ENCODE measurements around the genes ZNF343, IDH3B, EBF4 and MRPS26.

- RAMPAGE, long total RNA, result no peak
- RRBS, result no CpG with 5 or more reads among the region's 2 CpGs
These were observed 91.4 kb upstream of the SIRPA start for GRCh38 chr20:1803971-1804086.

DNA sequence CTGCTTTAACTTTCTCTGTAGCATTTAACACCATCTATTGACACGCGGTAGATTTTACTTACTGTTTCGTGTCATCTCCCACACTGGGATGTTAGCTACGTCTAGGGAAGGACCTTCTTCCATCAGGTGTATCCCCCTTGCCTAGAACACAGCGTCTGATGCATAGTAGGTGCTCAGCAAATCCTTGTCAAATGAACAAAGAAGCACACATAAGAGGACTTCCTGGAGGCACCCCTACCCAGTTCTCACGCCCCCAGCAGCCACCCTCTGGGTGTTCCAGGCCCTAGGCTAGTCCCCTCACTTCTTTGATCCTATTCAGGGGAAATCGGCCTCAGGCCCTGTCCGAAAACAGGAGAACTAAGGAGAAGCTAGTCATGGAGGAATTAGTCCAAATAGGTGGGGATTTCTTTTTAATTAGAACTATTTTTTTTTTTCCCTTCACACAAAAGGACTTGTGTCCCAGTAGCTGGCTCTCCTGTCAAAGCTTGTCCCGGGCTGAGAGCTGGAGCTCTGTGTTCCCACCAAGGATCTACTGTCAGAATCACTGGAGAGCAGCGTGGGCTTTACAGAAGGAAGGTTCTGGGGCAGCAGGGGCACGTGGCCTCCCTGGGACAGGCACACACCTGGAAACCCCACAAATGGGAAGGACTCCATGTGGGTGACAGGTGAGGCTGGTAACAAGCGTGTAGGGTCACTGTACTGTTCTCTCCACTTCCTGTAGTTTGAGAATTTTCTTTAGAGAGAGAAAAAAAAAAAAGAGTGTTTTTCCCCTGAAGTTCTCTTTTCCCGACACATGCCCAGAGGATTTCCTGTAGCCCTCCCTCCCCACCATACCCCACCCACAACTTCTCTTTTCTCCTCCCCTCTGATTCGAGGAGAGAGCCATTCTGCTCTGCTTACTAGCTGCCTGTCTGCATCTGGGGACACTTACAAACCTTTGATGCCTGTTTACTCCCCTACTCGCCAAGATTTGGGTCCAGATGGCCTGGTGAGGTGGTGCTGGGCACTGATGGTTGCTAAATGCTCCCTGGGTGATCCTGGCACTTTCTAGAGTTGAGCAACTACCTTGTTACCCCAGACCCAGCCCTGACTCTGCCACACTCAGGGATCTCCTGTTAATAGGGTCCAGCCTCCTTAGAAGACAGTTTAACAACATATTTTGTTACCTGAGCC lies 84.3 kb upstream of the SIRPA start:
- RAMPAGE, long total RNA, result no peak
- RRBS, result no CpG with 5 or more reads among the region's 15 CpGs

- RAMPAGE, long total RNA, result no peak
- RRBS, result no CpG with 5 or more reads among the region's 6 CpGs
These were observed 34.7 kb upstream of the SIRPA start for GRCh38 chr20:1860484-1861025.

- RAMPAGE, long total RNA, result no peak
- RRBS, result no CpG with 5 or more reads among the region's 1 CpG
These were observed 14.5 kb upstream of the SIRPA start for GRCh38 chr20:1880785-1880999.

GRCh38 chr20:1881413-1882129 lies 13.6 kb upstream of the SIRPA start:
- RAMPAGE, long total RNA, result no peak
- RRBS, result no CpG with 5 or more reads among the region's 12 CpGs

GRCh38 chr20:1905457-1905724 lies 10.2 kb downstream of the SIRPA start:
- RAMPAGE, long total RNA, result no peak
- RRBS, result no CpG with 5 or more reads among the region's 1 CpG

DNA sequence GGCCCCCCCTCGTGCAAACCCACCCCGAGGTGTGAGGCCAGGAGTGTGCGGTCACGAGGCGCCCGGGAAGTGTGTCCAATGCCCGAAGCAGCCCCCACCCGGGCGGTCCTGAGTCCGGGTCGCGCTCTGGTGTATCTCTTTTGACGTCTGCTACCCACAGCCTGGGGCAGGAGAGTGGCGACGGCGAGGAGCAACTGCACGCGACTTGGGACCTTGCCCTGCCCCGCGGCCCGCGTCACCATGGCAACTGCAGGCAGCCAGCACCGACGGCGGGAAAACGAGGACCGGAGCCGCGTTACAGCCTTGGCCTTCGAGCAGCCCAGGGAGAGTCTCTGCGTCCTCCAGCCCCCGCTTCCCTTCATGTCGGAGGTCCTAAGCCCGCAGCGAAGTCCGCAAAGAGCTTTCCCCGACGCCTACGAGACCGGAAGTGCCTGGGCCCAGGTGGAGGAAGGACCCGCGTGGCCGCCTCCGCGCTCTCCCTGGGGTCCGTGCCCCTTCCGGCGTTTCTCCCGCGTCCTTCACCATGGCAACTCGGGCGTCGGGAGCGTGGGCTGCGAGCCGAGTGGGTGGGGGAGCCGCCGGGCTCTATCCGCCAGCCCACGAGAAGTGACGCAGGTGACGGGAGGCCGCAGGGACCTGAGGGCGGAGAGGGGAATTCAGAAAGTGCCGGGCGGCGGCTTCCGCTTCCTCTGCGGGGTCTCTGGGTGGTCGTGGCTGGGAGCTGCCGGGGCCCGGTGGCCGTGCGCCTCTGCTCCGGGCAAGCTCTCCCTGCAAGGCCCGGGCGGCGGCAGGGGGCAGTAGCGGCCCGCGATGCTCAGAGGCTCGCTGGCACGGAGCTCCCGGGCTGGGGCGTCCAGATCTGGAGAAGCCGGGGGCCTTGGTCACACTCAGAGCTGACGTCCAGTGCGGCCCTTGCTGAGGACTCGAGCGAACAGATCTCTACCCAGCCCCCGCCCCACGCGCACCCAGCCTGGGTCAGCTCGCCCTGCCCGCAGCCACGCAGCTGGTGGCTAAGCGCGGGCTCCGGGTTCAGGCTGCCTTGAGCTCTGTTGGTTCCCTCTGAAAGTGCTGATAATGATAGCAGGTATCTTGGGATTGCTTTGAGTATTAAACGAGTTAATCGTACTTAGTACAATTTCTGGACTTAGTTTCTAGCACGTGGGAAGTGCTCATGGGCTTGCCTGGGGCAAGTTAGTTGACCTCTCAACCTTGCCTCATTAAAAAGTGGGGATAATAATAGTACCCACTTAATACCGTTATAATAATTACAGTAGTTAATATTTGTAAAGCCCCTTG lies 88.4 kb upstream of the TGM3 start:
- RAMPAGE, long total RNA, result no peak
- RRBS, result 2% methylated on average over 37 of the region's 103 CpGs

DNA sequence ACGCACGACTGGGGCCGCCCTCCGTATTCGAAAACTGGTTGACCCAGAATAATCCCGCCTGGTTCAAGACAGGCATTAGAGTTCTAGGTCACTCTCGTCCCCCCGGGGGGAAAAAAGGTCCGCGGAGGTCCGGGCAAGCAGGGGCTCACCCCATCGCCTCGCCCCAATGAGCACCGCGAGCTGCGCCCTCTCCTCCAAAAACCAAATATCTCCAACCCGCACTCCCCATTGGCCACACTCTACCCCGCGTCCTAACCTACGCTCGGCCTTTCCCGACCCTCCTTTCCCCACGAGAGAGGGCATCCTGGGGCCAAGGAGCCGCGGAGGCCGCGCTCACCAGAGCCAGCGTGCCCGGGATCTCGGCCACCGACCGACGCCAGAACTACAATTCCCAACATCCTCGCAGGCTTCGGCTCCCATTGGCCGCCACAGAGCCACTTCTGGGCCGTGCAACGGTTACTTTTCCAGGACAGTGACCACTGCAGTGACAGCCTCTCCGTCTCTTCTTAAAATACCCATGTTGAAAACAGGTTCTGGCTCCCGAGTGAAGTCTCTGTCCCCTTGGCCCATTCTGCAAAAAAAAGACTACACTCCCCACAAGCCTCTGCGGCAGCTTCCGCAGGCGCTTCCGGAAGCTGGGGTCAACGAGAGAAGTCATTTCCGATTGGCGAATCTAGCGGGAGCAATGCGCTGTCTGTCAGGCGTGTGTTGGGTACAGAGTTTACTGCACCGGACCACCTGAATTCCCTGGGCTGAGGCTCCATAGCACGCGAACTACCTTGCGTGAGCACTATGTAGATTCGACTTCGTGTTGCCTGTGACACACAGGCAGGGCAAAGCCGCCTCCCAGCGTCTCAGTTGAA lies at the start of gene ZNF343:
Gene ZNF343 (minus strand): TSS at position 372 of the 863 bp plus-strand sequence.
- RAMPAGE, long total RNA, result no peak
- RRBS, result 2% methylated on average over 5 of the region's 58 CpGs

- RAMPAGE, long total RNA, result no peak
- RRBS, result no CpG with 5 or more reads among the region's 12 CpGs
These were observed 5.2 kb downstream of the NOP56 start for GRCh38 chr20:2657400-2658212.

DNA sequence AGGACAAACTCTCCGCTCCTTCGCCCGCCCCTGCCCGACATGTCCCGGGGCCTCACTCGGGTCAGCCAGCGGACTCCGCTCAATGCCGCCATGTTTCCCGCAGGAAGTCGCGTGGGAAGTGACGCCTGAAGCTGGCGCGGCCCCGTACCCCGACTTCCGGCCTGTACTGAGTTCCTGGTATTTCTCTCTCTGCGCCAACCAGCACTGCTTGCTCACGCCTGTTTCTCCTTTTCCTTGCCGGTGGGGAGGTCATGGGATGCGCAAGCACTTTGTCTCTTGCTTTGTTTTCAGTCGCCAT lies at the start of gene IDH3B:
Gene IDH3B (minus strand): TSS at position 120 of the 298 bp plus-strand sequence.
- RAMPAGE, long total RNA, result start-site peak on the minus strand centred at position 105 of the sequence, 14 bp wide, 1,417 and 1,705 reads in 2 replicates
- RRBS, result 1% methylated on average over 11 of the region's 23 CpGs

DNA sequence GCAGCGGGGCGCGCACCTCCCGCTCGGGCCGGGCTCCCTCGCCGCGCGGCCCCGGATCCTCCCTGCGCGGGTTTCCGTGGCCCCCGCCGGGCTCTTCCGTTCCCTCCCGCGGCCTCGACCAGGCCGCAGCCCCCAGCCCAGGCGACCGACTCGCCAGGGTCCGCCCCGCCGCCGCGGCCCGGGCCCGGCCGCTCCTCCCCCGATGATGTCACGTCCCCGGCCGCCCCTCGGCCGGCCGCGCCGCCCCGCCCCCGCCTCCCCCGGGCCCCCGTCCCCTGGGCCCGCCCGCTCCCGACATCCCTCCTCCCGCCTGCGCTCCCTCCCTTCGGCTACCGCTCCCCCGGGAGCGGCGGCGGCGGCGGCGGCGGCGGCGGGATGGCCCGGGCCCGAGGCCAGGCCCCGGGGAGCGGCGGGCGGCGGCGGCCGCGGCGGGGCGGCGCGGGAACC lies at the start of gene EBF4:
Gene EBF4 (plus strand): TSS at position 322 of the 447 bp plus-strand sequence.
- RAMPAGE, long total RNA, result no peak
- RRBS, result 2% methylated on average over 50 of the region's 76 CpGs

- RAMPAGE, long total RNA, result no peak
- RRBS, result 2% methylated on average over 72 of the region's 124 CpGs
These were observed 551 bp downstream of the EBF4 start for GRCh38 chr20:2692906-2693755.

DNA sequence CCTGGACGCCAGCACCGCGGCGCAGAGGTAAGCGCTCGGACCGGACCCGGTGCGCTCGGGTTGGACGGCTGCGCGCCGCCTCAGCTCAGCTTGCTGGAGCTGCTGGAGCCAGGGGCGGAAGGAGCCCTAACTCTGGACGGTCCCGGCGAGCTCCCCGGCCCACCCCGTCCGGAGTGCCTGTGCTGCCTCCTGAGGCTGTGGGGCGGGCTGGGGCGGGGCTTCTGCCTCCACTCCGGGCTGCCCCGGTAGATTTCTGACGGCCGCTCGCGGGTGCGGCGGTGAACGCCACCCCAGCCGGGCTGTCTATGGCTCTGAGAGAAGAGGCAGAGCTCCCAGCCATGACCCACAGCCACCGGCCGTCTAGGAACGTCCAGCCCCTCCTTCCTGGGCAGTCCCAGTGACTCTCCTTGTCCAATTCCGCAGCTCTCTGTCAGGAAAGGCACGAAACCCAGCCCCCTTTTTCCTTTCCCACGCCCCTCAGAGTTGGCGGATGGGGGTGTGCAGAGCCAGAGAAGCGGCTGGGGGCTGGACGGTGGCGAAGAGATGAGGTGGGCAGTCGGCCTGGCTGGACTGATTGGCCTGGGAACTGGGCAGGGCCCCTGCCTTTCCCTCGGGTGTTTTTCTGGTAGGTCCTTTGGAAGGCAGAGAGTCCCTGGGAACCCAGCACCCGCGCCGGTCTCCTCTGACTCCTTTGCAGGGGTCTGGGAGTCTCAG lies 1.3 kb downstream of the EBF4 start:
- RAMPAGE, long total RNA, result no peak
- RRBS, result 5% methylated on average over 30 of the region's 48 CpGs

GRCh38 chr20:2712257-2713496 lies 20.1 kb downstream of the EBF4 start:
- RAMPAGE, long total RNA, result no peak
- RRBS, result no CpG with 5 or more reads among the region's 6 CpGs

DNA sequence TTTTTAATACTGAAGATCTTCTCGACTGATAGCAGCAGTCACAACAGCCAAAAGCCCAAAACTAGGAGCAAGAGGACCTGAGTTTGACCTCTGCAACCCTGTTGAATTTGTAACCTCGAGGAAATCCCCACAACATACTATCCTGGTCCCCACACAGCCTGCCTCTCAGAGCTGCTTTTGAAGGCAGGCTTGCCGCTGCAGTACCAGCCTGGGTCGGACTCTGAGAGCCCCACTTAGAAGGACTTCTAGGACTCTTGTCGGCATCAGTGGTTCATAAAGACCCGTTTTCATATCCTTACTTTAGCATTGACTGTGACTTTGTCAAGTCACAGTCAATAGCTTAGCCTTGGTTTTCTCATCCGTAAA lies 49.3 kb downstream of the EBF4 start:
- RAMPAGE, long total RNA, result no peak
- RRBS, result no CpG with 5 or more reads among the region's 7 CpGs

GRCh38 chr20:2799504-2800151 lies 799 bp downstream of the CPXM1 start:
- RAMPAGE, long total RNA, result no peak
- RRBS, result no CpG with 5 or more reads among the region's 24 CpGs

DNA sequence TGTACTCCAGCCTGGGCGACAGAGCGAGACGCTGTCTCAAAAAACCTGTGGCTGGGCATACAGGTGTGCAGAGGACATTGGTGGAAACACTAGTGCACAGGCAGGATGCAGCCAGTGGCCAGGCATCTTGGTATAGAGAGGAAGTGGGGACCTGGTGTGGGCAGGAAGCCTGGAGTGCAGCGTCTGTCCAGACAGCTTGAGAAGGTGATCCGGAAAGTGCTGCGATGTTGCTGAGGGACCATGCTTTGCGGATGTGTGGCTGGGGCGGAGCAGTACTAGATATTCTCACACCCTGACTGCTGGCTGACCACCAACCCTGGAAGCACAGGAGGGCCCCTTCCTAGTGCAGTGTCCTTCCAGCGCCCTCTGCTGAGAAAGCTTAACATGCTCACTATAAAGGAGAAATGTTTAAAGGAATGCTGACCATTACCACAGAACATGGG lies 11.4 kb downstream of the VPS16 start:
- RAMPAGE, long total RNA, result no peak
- RRBS, result no CpG with 5 or more reads among the region's 9 CpGs

DNA sequence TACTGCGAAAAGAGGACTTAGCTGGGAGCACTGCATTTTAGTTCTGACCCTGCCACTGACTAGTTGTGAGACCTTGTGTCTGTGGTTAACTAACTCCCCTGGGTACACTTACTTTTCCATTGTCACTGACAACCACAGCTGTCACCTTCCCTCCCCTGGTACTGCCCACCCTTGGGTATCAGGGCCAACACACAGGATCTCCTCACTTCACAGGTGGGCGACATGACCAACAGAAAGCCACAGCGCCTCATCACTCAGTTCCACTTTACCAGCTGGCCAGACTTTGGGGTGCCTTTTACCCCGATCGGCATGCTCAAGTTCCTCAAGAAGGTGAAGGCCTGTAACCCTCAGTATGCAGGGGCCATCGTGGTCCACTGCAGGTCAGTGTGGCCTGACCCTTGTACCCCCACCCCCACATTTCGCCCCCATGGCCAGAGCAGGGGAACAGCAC lies 21.6 kb upstream of the GNRH2 start:
- RAMPAGE, long total RNA, result no peak
- RRBS, result no CpG with 5 or more reads among the region's 7 CpGs

GRCh38 chr20:3044990-3046152 lies at the start of gene MRPS26:
TSS of gene MRPS26 (plus strand) at chr20:3046052.
- RAMPAGE, long total RNA, result start-site peak on the plus strand at chr20:3046052-3046118, 1,266 and 300 reads in 2 replicates
- RRBS, result 1% methylated on average over 31 of the region's 68 CpGs

DNA sequence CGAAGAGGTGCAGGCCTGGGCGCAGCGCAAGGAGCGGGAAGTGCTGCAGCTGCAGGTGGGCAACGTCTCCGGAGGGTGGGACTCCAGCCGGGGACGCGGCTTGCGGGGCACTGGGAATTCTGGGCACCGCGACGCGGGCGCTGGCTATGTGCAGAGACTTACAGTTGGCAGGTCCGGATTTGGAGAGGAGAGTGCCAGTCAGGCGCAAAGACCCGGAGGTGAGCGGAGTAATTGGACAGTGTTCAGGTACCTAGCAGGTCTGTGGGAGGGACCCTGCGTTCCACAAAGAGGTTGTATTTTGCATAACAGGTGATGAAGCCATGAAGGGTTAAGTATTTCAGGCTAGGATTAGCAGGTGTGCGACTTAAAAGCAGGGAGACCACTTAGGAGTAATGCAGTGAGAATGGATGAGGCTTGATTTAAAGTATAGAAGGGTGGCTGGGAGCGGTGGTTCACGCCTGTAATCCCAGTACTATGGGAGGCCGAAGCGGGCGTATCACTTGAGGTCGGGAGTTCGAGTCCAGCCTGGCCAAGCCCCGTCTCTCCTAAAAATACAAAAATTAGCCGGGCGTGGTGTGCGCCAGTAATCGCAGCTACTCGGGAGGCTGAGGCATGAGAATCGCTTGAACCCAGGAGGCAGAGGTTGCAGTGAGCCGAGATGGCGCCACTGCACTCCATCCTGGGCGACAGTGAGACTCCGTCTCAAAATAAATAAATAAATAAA lies 993 bp downstream of the MRPS26 start:
- RAMPAGE, long total RNA, result no peak
- RRBS, result 2% methylated on average over 5 of the region's 39 CpGs

All from cardiac muscle cell (in vitro differentiated cells and primary cell).